SJSA1 (cell line): Measurements from ENCODE around the genes VASH1 and CIPC.

GRCh38 chr14:76257903-76258540, 106.3 kb downstream of the GPATCH2L start:
- RAMPAGE, long total RNA = no peak

DNA sequence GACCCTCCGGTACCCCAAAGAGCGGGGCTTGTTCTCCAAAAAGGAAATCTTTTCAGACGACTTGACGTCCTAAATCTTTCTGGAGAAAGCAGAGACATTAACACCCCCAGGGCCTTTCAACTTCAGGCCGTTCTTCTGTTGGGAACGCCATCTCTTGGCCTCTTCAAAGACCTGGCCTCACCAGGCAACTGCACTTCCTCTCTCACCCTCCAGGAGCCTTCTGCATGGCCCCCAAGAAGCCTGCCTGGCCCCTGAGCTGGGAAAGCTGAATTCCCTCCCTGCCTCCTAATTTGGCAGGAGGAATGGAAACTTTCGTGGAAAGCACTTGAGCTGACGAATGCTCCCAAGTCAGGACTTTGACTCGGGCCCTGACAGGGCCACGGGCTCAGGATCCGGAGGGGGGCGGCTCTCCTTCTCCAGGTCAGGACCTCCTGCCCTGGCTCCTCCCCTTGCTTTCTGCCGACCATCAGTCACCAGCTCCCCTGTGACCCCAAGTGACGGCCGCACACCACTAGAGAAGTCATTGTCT, 65.9 kb upstream of the ESRRB start:
- RAMPAGE, long total RNA = no peak

DNA sequence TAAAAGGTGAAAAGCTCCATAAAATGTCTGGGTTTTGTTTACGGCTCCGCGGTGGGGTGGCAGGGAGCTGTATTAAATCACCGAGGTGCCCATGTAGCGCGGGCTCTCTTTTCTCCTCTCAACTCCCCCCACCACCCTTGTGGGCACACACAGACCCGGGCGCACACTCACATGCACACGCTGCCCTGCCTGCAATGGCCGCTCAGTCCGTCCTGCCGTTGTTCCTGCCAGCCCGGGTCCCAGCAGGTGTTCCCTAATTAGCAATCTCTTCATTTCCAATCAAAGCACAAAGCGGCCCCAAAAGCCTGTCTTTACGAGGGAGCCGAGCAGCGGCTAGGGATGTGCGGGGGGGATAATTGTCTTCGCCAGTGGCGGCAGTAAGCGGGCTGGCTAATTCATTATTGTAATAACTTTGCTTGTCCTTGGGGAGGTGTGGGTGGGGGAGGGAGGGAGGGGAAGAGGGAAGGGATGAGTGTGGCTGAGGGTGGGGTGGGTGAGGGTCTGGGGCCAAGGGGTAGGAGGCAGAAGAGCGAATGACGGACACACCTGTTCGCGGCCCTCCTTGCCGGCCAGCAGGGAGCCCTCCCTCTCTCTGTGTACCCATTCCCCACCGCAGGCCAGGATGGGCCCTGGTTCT, 46.3 kb upstream of the ESRRB start:
- RAMPAGE, long total RNA = no peak

DNA sequence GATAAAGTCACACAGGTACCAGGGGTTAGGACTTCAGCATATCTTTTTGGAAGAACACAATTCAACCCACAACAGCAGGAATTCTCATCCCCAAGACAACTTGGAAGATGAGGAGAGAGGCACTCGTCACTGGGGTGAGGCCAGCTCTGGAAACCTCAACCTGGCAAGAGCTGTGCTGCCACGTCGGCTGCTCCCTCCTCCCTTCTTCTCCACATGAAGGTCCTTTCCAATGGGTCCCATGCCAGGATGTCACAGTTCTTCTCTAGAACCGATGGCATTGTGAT, 138.2 kb upstream of the VASH1 start:
- RAMPAGE, long total RNA = no peak

GRCh38 chr14:76761129-76761837, at the start of gene VASH1:
Gene VASH1, plus strand, starts transcription at chr14:76761468.
- RAMPAGE, long total RNA = no peak

- RAMPAGE, long total RNA = no peak
These were observed 72.8 kb downstream of the LRRC74A start for GRCh38 chr14:76899003-76899474.

- RAMPAGE, long total RNA = no peak
These were observed 98.4 kb downstream of the LRRC74A start for GRCh38 chr14:76924400-76925118.

GRCh38 chr14:76947149-76947940, 81.2 kb downstream of the IRF2BPL start:
- RAMPAGE, long total RNA = no peak

DNA sequence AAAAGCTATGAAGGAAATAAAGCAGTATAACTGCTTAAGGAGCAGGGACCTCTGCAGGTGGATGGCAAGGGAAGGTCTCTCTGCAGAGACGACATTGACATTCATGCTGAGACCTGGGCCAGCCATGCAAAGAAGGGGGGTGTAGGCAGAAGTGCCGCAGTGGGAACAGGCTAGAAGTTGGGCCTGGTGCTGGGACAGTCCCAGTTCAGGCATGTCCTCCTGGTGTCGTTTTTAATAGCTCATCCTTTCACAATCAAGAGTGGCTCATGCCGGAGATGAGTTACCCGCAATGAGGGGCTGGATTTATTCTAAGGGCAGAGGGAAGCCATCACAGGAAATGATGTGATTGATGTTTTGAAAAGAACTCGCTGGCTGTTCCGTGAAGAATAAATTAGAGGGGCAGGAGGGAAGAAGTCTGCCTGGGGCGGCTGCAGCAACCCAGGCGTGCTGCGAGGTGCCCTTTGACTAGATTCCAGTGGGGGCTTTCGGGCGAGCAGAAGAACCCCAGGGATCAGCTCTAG, 72.6 kb downstream of the IRF2BPL start:
- RAMPAGE, long total RNA = no peak

GRCh38 chr14:76960284-76960626, 68.3 kb downstream of the IRF2BPL start:
- RAMPAGE, long total RNA = no peak

DNA sequence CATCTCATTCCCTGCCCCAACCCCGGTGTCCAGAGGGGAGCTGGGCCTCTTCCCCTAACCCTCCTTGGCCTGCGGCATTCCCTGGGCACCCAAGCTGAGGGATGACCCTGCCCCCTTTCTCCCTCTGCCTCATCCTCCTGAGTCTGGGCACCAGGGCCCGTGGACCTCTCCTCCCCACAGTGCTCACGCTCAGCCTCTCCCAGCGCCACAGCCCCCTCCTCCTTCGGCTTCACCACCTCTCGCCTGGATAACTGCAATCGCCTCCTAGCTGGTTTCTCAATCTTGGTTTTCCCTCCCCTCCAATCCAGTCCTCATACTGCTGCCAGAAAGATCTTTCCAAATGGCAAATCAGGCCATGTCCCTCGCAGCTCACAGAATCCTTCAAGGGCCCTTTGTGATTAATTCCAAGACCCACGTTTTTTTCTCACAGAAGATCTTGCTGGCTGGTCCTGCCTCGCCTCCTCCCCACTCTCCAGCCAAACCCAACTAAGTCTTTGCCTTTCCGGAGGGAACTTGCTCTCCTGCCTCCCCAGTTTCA, 16.2 kb downstream of the IRF2BPL start:
- RAMPAGE, long total RNA = no peak

DNA sequence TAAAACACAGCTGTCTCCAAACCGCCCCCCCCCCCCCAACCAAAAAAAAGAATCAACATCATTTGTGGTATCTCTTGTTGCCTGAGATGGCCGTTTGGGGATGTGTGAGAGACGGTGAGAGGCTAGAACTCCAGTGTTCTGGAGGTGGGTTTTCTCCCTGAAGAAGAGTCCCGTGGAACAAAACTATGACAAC, 3.7 kb upstream of the IRF2BPL start:
- RAMPAGE, long total RNA = no peak

GRCh38 chr14:77088283-77088718, 9.8 kb upstream of the CIPC start:
- RAMPAGE, long total RNA = no peak

DNA sequence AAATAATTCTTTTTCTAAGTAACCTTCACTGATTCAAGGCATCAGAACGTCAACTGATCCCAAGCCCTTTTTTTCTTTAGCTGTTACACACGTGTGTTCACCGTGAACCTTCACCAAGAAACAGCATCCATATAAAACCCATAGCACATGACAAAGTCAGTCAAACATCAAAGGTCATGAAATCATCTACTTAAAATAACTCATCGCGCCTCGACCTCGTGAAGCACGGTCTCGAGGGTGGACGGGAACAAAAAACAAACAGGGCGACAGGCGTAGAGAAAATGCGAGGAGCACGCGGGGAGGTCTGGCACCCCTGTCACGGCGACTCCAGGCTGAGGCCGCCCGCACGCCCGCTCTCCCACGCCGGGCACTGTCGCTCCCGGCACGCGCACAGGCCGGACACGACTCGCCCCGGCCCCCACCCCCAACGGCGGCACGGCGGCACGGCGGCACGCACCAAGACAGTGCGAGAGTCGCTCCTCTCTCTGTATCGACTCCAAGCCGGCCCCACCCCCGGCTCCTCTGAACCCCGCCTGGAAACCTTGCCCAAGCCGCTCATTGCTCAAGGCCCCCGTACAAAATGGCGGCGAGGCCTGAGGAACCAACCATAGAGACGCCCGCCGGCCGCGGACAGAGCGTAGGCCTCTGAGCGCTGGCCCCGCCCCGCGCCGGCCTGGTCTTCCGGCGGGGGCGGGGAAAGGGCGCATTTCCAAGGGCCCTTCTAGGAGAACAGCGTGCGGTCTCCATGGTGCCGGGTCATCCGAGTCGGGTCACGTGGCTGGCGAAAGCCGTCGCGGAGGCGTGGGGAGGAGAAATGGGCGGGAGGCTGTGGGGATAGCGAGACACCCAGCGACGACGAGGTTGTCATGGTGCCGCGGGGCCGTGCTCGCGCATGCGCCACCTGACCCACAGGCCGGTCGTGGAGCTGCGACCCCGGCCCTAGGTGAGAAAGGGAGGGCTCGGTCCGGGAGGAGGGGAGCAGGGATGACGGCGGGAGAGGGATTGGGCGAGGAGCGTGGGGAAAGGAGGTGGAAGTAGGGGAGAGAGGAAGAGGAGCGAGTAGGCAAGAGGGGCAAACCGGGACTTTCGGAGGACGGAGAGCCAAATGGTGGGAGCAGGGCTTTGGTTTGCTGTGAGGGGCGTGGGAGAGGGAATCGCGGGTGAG, at the start of gene CIPC:
TSS of gene CIPC (plus strand) at position 840 of the 1,165 bp plus-strand sequence.
- RAMPAGE, long total RNA = start-site peak on the plus strand centred at position 867 of the sequence, 100 bp wide, 30 and 18 reads in 2 replicates

DNA sequence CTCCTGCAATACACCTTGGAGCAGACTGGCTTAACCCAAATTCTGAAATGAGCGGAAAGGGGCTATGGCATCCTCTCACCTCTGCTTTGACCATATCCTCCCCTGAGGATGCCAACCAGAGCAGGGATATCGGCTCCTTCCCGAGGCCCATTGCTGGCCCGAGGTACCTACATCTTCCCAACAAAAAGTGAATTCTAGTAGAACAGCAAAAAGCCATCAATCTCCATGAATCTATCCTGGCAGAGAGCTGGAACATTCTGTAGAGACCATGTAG, 36.8 kb downstream of the NGB start:
- RAMPAGE, long total RNA = no peak

DNA sequence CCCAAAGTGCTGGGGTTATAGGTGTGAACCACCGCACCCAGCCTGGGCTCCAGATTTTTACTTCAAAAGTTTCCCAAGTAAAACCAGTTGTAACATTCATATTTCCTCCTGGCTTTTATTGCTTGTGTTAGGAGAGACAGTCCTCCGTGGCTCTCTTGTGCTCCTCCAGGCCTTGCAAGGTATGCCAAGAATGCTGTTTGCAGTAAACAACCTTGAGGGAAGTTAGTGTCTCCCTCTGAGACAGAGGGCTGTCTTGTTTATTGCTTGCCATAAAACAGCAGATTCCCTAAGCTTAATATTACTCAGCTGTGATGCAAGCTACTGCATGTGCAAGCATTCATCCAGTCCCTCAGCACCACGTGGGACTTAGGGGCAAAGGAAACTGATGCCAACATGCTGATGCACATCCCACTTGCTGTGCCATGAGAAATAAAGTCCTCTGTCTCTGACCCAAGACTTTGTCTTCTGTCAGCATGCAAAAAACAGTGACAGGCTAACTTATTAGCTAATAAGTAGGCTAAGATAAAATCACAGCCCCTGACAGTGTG, 6.6 kb downstream of the POMT2 start:
- RAMPAGE, long total RNA = no peak

DNA sequence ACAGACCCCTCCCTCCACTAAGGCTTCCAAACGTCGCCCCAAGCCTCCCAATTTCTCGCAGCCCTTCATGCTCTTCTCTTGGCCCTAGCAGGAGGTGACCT, 484 bp downstream of the GSTZ1 start:
- RAMPAGE, long total RNA = no peak

- RAMPAGE, long total RNA = no peak
These were observed 8.5 kb downstream of the SPTLC2 start for GRCh38 chr14:77607818-77608367.

DNA sequence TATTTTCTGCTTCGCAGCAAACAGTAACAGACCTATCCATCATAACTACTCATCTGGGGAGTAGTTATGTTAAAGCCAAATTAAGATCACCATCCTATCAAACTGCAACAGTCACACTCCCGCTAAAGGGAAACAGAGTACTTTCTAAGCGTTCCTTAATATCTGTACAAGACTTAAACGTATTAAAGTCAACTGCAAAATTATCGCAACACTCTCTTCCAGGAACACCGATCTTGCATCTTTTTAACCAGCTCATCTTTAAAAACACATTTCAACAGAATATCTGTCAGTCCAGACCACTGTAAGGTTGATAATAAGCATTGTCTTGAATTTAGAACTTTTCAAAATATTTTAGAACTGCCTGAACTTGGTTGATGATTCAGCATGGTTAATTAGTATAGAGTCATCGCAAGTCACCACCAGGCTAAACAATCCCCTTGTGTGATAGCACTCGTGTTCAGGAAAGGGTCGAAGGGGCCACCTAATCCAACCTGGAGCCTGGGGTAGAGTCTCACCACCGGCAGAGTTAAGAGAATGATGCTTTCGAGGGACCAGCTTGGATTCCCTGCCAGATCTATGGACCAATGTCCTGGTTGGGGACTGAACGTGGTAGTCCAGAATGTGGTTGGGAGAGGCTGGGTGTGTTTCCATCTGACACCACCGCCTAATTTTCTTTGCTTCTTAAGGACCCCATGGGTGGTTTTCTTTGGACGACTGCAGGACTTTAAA, 944 bp downstream of the SPTLC2 start:
- RAMPAGE, long total RNA = no peak

GRCh38 chr14:79279749-79280597, 931.3 kb downstream of the DIO2 start:
- RAMPAGE, long total RNA = no peak